Ascending aorta (tissue), 1 donor: ENCODE data around the gene OAS2.

- PRO-cap, result no peak
Measured at GRCh38 chr12:112969452-112969930, 8.8 kb upstream of the OAS2 start.

DNA sequence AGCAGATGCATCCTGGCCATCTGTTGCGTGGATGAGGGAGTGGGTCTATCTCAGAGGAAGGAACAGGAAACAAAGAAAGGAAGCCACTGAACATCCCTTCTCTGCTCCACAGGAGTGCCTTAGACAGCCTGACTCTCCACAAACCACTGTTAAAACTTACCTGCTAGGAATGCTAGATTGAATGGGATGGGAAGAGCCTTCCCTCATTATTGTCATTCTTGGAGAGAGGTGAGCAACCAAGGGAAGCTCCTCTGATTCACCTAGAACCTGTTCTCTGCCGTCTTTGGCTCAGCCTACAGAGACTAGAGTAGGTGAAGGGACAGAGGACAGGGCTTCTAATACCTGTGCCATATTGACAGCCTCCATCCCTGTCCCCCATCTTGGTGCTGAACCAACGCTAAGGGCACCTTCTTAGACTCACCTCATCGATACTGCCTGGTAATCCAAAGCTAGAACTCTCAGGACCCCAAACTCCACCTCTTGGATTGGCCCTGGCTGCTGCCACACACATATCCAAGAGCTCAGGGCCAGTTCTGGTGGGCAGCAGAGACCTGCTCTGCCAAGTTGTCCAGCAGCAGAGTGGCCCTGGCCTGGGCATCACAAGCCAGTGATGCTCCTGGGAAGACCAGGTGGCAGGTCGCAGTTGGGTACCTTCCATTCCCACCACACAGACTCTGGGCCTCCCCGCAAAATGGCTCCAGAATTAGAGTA lies 6.7 kb upstream of the OAS2 start:
- PRO-cap, result no peak

DNA sequence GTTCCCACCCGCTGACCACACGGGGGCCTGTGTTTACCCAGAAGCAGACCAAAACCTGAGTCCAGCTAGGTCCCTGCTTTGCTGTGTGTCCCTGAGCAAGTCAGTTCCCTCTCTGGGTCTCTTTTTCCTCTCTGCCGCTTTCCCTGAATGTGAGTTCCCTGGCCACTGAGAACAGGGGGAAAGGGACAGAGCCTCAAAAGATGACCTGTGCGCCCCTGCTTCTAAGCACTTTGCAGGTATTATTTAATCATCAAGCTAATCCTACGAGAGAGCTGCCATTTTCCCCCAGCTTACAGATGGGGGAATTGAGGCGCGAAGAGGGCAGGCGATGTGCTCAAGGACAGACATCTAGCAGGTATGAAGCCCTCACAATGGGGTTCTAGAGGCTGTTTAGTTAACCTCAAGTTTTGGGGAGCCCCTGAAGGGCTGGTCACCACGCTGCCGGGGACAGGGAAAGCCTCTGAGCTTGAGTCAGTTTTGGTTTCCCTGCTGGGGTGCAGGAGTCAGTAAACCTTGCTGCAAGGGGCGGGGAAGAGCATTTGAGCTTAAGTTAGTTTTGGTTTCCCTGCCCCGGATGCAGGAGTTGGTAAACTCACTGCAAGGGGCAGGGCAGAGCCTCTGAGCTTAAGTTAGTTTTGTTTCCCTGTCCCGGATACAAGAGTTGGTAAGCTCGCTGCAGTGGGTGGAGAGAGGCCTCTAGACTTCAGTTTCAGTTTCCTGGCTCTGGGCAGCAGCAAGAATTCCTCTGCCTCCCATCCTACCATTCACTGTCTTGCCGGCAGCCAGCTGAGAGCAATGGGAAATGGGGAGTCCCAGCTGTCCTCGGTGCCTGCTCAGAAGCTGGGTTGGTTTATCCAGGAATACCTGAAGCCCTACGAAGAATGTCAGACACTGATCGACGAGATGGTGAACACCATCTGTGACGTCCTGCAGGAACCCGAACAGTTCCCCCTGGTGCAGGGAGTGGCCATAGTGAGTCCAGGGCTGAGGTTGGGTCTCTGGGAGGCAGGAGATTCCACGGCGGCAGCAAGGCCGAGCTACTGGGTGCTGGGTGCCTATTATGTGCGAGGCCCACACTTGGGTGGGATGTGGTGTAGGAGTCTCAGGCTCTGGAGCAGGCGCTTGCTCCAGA lies at the start of gene OAS2:
Gene OAS2, plus strand, starts transcription at position 706 of the 1,132 bp plus-strand sequence.
- PRO-cap, result no peak

- PRO-cap, result unidirectional peak, plus-strand start at chr12:113153043
Measured at GRCh38 chr12:113152597-113153204, 3.2 kb downstream of the CFAP73 start.

- PRO-cap, result no peak
Measured at GRCh38 chr12:113232287-113232849, 11.1 kb downstream of the TPCN1 start.

GRCh38 chr12:113277876-113278446 lies 56.7 kb downstream of the TPCN1 start:
- PRO-cap, result no peak

- PRO-cap, result no peak
Measured at GRCh38 chr12:113288167-113289050, 46.5 kb downstream of the SLC8B1 start.

DNA sequence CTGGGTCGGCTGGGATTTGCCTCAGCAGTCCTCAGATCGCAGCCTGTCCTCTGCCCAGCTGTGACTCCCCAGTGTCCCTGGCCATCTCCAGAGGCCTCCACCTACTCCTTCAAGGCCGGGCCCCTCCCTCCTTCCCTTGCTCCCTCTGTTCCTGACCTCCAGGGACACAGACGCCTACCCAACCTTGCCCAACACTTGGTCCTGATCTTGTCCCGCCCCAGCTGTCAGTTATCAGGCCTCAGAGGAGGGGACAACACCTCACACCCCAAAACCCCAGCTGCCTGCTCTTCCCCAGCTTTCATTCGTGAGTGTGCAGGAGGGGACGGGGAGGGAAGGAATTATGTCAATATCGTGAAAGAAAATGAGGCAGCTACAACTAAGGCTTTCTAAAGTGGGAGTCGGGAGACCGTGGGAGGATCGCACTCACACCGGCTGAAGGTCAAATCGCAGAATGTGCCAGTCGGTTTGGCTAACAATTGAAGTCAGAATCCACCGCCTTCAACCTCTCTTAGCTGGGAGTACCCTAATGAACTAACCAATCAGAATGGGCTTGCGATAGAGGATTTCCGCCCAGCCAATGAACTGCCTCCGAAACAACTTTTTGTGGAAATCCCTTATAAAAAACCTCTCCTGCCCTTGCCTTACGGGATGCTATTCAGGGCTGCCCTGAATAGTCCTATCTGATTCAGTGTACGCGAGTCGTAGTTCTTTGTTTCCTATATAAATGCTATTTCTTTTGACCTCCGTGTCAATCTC lies 9.3 kb upstream of the PLBD2 start:
- PRO-cap, result no peak

GRCh38 chr12:113359394-113359975 lies 1.1 kb downstream of the PLBD2 start:
- PRO-cap, result no peak

DNA sequence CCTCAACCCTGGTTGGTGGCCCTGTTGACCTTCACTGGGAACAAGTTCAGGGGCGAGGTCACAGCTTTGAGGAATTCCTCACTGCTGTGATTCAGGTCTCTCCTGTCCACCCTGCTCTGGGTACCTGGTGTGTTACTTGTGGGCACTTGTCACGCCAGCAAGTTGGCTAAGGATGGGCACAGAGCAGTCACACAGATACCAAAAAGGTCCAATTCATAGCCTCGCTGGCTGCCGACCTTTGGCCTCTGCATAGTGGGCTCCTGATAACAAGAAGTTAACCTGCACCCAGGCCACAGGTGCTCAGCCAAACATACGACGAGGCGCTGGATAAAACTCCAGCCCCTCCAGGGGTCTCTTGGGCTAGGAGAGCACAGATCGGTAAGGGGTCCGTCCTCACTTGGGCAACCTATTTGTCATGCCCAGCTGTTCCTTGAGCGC lies 11.1 kb downstream of the SDS start:
- PRO-cap, result no peak

- PRO-cap, result no peak
Measured at GRCh38 chr12:113494187-113494409, 22.4 kb upstream of the LHX5 start.

- PRO-cap, result no peak
Measured at GRCh38 chr12:113853358-113853962, 112.7 kb downstream of the RBM19 start.

DNA sequence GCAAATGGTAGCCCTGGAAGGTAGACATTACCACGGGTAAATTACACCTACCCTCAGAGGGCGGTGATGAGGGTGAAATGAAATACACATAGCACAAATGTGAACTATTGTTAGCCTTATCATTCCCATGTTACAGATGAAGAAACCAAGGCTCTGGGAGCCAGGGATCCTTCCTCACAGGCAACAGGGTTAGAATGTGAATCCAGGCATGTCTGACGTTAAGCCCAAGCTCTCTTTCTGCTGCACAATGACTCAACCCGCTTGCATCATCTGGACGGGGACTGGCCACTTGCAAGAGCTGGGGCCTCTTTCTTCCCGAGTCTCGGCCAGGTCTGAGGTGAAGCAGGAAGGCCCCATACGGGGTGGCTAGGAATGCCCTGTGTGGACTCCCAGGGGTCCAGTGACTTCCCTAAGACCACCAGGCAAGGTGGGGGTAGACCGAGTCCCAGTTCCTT lies 105.2 kb downstream of the RBM19 start:
- PRO-cap, result no peak

GRCh38 chr12:113957764-113958234 lies 8.3 kb downstream of the RBM19 start:
- PRO-cap, result no peak

DNA sequence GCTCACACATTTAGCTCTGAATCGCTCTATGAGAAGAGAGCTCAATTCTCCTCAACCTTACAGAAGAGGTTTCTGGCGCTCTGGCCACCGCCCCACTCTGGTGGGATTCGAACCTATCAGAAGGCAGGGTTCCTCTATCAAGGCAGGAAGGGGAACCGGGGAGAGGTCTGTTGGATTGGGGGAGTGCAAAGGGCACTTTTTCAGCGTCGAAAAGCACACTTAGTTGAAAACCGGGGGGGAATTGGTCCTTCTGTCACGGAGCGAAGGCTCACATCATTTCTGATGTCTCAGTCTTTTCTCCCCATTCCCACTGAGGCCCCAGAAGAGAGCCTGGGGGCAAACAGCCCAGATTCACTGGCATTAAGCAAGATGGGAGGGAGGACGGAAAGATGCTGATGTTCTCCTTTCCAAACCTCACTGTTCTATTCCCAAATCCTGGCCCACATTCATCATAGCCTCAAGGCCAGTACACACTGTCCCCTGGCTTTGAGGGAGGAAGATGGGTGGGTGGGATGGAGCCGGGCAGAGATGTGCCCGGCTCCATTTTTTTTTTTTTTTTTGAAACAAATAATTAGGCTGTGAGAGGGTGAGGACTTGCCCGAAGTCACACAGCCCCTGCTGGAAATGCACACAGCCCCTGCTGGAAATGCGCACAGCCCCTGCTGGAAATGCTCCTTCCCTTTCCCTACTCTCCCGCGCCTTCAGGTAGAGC lies 7.7 kb upstream of the TBX5 start:
- PRO-cap, result no peak

DNA sequence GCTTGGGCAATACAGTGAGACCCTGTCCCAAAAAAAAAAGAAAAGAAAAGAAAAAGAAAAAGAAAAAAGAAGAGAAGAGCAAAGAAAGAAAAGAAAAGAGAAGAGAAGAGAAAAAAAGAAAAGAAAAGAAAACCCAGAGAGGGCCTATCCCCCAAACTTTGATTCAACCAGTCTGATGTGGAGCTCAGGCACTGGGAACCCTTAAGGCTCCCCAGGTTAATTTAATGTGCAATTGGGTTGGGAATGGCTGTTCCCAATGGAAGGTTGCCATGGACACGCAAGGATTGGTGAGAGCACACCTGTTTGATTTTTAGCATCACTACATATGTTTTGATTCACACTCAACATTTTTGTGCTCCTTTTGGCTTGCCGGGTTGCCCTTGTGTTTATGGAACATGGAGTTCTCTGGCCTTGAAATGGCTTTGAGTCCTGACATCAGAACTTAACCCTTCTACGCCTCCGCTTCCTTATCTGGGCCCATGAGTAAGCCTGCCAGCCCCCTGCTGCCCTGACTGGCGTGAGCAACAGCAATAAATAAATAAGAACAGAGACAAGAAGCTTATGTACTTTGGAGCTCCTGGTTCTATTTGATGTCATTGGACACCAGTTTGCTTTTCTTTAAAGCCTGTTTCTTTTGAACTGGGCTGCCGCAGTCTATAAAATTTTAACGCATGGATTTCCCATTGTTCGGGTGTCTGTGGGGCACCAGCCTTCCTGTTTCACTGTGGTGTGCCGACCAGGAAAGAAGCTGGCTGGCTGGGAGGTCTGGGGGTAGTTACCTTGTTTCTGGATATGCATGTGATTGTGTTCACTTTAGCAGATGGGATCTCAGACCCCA lies 28.0 kb downstream of the TBX3 start:
- PRO-cap, result no peak

DNA sequence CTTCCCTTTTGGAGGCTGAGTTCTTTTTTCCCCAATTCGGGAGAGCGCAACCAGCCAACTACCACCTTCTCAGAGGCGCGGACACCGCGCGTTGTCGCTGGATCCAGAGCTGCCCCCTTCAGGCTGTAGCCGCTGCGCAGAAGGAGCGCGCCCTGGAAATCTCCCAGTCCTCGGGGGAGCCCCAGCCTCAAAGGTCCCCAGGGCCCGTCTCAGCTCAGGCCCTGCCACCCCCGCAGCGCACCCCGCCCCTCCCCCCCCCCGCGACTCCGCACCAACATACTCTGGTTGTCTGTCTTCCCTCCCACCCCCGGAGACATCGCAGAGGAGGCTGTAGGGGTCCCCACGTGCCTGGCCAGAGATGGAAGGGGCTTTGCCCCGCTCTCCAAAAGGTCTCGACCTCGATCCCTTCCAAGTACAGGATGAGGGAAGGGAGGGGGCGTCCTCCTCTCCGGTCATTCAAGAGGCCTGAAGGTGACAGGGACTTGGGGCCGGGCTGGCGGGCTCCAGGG lies 15.3 kb downstream of the TBX3 start:
- PRO-cap, result no peak

- PRO-cap, result no peak
Measured at GRCh38 chr12:114685147-114685396, 1.1 kb upstream of the TBX3 start.

- PRO-cap, result no peak
Measured at GRCh38 chr12:114687753-114688325, 3.9 kb upstream of the TBX3 start.

- PRO-cap, result no peak
Measured at GRCh38 chr12:114692157-114693184, 8.5 kb upstream of the TBX3 start.